A375 (cell line): ENCODE results near the genes NFS1, AAR2 and TGIF2.

DNA sequence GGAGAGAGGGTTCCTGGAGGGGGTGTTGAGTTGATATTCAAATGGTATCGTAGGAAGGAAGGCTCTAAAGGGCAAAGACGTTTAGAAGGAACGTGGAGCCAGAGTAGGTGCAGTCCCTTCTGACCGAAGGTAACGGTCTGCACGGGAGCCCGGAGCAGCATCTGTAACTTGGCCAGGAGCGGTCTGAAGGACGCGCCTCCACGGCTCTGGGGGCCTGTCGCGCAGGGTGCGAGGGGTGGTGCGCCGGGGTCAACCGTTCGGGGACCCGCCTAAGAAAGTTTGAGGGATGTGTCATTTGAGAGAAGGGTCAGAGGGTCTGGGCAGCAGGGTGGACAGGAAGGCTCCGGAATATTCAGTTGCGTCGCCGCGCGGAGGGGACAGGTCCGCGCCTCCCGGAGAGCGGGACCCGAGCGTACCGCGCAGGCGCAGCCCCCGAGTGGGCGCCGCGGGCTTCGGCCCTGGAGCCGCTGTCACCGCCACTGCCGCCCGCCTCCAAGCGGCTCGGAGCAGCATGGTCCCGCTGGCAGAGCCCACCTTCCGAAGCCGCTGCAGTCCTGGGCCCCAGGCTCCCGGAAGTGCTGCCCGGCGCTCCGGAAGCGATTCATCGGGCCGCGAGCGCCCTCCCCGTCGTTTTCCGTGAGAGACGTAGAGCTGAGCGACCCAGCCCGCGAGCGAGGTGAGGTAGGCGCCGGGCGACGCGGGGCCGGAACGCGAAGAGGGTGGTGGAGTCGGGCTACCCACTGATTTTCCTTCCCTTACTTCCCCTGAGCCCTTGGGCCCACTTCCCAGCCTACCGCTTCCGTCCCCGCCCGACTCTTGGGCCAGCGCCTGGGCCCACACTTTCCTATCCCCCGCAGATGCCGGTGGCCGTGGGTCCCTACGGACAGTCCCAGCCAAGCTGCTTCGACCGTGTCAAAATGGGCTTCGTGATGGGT is at the start of gene NFS1:
Gene NFS1 (minus strand): TSS at position 577 of the 935 bp plus-strand sequence.
- RAMPAGE, long total RNA = start-site peak on the plus strand centred at position 645 of the sequence, 63 bp wide, 1,039 and 214 reads in 2 replicates

DNA sequence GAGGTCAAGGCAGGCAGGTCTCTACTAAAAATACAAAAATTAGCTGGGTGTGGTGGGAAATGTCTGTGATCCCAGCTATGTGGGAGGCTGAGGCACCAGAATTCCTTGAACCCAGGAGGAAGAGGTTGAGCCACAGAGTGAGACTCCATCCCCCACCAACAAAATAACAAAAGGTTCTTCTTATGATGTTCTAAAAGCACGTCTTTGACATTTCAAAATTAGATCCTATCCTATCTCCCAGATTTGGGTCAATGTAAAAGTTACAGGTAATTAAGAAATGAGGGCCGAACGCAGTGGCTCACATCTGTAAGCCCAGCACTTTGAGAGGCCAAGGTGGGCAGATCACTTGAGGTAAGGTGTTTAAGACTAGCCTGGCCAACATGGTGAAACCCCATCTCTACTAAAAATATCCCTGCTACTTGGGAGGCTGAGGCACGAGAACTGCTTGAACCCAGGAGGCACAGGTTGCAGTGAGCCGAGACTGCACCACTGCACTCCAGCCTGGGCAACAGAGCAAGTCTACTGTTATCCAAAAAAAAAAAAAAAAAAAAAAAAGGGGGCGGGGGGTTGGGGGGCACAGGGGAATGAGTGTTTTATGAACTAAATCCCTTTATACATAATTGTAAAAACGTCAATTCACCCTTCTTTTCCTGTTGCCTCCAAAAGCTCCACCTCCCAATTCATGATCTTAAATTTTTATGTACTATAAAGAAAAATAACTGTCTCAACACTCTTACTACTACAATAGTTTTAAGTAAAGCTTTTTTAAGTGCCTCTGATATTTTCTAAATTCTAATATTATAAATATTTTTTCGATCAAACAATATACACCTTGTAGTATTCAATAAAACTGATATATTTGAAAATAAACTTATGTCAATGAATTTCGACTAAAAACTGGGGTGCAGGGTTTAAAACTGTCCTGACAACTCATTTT is 13.0 kb downstream of the ROMO1 start:
- RAMPAGE, long total RNA = no peak

DNA sequence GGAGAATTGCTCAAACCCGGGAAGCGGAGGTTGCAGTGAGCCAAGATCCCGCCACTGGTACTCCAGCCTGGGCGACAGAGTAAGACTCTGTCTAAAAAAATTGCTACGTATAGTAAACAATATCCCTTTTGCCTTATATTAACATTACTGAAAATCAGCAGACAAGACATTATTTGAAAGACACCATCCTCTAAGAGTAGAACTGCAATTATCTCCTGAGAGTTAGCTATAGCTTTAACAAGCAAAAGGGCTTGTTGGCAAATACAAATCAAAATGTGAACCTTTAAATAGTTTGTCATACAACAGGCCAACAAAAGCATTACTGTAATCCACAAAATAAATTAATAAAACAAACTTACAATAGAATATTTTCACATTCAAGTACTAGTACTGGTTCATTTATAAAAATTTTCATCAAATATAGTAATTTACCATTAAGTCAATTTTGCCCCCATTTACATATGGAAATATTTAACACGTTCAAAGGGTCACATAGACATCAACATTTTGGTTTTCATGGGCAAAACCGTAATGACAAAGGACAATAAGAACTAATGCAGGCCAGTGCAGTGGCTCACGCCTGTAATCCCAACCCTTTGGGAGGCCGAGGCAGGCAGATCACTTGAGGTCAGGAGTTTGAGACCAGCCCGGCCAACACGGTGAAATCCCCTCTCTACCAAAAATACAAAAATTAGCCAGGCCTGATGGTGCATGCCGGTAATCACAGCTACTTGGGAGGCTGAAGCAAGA is 9.4 kb downstream of the RBM39 start:
- RAMPAGE, long total RNA = no peak

- RAMPAGE, long total RNA = no peak
Measured at GRCh38 chr20:35738872-35739330, 3.2 kb downstream of the RBM39 start.

DNA sequence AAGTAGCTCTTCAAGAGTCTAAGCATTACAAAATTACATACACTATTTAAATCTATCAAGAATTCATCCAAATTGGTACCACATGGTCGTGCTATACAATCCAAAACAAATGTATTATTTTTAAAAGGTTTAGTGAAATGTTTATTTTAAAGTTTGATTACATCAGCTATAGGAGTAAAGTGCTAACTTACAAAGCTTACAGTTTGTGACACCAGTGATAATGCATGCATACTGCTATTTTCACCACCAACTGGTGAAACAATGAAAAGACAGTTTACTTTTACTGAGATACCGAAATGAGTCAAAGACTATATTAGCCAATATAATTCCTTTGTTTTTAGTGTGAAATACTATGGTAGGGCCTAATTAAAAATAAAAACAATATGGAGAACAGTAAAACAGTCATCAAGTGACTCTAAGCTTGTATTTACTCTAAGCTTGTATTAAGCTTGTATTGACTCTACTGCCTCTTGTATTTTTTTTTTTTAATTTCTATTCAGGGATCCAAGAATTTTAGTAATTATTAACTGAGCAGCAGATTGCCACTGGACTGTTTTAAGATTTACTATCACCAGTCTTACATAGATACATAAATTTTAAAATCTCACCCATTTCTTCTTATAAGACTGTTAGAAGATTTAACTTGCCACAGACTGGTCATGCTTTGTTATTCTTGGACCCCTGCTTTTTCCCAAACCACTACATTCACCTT is 2.2 kb downstream of the RBM39 start:
- RAMPAGE, long total RNA = no peak

DNA sequence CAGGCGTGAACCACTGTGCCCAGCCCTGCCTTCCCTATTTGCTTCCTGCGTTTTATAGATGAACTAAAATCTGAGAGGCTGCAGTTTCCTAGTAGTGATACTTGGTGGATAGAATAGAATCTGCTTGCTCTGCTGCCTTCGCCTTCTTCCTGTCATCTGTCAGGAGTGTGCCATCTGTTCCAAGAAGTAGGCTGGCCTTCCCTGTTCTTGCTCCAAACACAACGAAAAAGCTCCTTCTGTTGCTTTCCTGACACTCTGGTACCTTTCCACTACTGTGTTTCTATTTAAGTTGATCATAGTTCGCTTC is 47.3 kb downstream of the PHF20 start:
- RAMPAGE, long total RNA = no peak

DNA sequence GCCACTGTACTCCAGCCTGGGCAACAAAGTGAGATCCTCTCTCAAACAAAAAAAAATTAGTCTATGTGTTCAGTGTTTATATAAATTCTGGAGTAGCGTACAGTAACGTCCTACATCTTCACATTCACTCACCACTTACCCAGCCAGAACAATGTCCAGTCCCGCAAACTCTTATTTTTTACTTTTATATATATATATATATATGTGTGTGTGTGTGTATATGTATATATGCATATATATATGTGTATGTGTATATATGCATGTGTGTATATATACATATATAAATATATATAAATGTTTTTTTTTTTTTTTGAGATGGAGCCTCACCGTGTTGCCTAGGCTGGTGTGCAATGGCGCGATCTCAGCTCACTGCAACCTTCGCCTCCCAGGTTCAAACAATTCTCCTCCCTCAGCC is 3.0 kb downstream of the SCAND1 start:
- RAMPAGE, long total RNA = no peak

GRCh38 chr20:35952250-35953454 is 1.6 kb downstream of the SCAND1 start:
- RAMPAGE, long total RNA = no peak

DNA sequence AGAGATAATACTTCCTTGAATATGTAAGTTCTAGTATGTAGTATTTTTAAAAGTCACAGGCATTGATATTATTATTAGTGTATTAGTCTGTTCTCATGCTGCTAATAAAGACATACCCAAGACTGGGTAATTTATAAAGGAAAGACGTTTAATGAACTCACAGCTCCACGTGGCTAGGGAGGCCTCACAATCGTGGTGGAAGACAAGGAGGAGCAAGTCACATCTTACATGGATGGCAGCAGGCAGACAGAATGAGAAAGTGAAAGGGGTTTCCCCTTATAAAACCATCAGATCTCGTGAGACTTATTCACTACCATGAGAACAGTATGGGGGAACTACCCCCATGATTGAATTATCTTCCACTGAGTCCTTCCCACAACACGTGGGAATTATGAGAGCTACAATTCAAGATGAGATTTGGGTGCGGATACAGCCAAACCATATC is 5.0 kb upstream of the SCAND1 start:
- RAMPAGE, long total RNA = no peak

GRCh38 chr20:36086576-36087212 is 67.8 kb upstream of the EPB41L1 start:
- RAMPAGE, long total RNA = no peak

GRCh38 chr20:36173241-36174064 is 18.9 kb downstream of the EPB41L1 start:
- RAMPAGE, long total RNA = no peak

- RAMPAGE, long total RNA = no peak
Measured at GRCh38 chr20:36236234-36237408, at the start of gene AAR2. AAR2 (plus strand) TSS chr20:36236478.

- RAMPAGE, long total RNA = no peak
Measured at GRCh38 chr20:36472358-36472821, 68.9 kb upstream of the MYL9 start.

DNA sequence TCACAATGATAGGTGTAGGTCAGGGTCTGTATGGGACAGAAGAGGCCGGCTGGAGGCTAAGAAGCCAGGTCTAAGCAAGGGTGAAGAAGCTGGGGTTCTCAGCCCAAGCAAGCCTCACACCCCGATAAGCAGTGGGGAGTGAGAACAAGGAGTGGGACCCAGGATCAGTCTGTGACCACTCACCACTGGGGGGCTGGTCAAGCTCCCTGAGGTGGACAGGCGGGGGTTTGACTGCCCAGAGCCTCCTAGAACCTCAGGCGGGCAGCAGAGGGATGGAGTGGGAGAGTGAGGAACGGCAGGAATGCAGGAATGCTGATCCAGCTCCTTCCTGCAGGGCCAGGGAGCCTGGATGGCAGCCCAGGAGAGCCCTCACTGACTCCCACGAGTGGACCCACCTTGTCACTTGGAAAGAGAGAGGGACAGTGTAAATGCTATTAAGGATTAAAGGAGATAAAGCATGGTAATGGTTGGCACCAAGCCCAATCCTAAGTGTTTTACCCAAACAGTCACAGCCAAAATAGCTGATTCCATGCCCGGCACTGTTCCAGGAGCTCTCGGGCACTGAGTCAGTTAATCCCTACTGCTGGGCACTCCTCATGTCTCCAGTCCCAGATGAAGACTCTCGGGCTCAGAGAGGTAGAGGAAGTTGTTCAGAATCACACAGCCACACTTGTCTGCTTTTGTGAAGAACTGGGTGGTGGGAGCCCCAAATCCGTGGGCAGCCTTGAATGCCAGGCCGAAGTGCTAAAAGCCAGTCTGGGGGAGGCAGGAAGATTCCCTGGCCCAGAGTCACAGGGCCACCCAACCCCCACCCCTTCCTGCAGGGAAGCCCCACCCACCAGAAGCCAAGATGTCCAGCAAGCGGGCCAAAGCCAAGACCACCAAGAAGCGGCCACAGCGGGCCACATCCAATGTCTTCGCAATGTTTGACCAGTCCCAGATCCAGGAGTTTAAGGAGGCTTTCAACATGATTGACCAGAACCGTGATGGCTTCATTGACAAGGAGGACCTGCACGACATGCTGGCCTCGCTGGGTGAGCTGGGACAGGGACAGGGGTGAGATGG is 3.0 kb downstream of the MYL9 start:
- RAMPAGE, long total RNA = no peak

GRCh38 chr20:36573139-36573960 is at the start of gene TGIF2:
TGIF2 (plus strand) TSS chr20:36573597.
- RAMPAGE, long total RNA = no peak

GRCh38 chr20:36585091-36586251 is 12.1 kb downstream of the TGIF2 start:
- RAMPAGE, long total RNA = no peak

GRCh38 chr20:36604835-36605343 is 690 bp upstream of the RAB5IF start:
- RAMPAGE, long total RNA = no peak

DNA sequence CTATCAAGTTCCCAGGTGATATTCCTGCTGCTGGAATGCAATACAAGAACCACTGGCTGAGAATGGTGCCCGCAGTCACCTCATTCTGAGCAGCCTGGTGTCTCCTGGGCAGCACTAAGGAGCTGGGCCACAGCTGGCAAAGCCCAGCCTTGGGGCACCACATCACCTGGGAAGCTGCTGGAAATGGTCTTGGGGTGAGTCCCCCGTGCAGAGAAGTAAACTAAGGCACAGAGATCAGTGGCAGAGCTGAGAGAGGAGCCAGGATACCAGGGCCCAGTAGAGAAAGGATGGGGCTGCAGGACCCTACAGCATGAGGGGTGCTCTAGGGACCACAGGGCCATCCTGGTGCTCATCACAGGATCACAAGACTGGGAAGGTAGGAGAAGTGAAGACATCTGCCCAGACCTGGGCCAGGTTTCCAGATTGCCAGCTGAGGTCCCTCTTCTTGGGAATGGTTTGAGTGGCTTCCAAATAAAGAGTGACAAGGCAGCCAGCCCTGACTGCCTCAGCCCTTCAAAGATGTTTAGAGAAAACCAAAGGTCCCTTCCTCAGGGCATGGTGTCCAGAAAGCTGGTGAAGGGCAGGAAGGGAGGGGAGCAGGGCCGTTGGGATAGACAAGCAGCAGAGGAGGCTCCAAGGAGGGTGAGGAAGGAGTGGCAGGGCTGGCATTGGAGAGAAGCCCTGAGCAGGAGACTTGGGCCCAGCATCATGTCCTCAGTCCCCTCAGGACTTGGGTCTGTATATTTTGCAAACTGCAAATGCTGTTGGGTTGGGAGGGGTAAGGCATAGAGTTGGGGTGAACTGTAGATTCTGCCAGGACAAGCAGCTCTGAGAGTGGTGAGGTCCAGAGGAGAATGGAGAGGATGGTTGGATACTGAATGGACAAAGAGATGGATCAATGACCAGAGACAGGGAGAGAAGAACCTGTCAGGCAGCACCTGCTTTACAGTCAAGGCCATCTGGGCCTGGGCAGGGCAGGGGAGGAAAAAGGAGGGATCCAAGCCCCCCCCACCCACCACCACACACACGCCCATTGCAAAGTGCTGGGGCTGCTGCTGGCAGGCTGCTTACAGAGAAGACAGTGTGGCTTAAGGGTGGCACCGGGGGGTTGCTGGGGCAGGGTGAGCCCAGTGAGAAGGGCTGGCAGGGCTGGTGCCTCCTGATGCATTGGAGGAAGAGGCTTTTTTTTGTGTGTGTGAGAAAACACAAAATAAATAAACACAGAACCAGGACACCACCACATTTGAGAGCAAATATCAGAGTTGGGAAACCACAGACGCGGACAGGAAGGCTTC is 5.3 kb upstream of the DSN1 start:
- RAMPAGE, long total RNA = no peak

DNA sequence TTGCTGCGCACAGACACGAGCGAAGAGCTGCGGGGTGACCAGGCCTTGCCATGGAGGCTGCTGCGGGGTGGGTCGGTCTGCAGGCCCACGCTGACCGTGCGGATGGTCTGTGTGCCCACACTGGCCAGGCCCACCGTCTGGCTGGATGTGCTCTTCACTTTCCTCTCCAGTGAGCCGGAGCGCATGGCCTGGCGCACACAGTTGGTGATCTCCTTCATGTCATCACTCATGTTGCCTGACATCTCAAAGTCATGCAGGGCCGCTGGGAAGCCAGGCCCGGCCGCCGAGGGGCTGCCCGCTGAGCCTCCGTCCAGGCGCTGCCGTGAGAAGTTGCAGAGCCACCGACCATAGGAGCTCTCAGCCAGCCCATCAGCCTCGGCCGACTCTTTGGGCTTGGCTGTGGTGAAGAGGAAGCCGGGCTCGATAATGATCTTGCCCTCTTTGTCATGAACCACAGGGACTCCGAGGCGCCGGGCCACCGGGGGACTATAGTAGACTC is 20.3 kb upstream of the DSN1 start:
- RAMPAGE, long total RNA = no peak

DNA sequence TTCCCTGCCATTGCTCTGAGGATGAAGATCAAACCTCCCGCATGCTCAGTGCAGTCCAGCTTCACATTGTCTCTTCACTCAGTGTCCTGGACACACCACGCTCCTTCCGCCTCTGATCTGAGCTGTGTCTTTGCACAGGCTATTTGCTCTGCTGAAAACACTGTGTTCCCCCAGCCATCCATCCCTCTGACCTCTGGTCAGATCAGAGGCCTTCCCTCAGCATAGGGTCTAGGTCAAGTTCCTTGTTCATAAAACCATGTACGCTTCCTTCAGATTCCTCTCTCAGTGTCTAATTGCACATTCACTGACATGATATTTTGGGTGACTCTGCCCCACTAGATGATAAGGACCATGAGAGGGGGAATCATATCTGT is 40.3 kb upstream of the DSN1 start:
- RAMPAGE, long total RNA = no peak